Bronchus fibroblast of lung (primary cell): ENCODE results near the gene ZWILCH.

GRCh38 chr15:65857864-65858566 lies 11.3 kb upstream of the RAB11A start:
- RAMPAGE, long total RNA, result no peak

DNA sequence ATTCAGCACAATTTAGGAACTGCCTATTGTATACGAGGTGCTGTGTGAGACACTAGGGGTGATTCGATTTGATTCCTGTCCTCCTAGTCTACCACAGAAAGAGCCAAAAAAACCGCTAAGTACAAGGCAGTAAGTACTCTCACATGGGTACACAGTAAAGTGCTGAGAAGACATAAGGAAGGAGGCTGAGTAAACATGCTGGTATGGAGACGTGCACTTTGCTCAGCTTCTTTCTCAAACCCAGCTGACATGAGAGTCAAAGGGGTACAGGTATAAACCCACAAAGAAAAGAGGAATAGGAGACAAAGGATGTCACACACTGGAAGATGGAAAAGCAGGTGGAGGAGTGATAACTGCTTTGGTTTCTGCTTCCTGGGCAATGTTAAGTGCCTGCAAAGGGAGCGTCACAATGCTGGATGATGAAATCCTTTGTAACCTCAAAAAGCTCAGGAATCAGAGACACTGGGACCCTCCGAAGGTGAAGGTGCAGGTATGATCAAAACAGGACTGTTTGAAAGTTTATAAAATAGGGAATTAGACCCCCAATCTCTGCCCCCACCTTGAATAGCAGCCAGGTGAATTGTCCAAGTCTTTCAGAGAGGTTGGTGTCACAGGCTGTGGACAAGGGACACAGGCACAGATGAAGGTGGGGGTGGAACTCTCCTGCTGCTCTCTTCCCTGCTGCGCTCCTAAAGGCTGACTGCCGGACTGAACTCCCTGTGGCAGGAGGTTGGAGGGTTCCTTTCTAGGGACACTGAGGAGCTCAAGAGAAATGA lies 101.8 kb downstream of the RAB11A start:
- RAMPAGE, long total RNA, result no peak

- RAMPAGE, long total RNA, result no peak
These were observed 112.8 kb downstream of the RAB11A start for GRCh38 chr15:65981814-65982765.

GRCh38 chr15:66294489-66294904 lies 1.1 kb downstream of the DIS3L start:
- RAMPAGE, long total RNA, result no peak

DNA sequence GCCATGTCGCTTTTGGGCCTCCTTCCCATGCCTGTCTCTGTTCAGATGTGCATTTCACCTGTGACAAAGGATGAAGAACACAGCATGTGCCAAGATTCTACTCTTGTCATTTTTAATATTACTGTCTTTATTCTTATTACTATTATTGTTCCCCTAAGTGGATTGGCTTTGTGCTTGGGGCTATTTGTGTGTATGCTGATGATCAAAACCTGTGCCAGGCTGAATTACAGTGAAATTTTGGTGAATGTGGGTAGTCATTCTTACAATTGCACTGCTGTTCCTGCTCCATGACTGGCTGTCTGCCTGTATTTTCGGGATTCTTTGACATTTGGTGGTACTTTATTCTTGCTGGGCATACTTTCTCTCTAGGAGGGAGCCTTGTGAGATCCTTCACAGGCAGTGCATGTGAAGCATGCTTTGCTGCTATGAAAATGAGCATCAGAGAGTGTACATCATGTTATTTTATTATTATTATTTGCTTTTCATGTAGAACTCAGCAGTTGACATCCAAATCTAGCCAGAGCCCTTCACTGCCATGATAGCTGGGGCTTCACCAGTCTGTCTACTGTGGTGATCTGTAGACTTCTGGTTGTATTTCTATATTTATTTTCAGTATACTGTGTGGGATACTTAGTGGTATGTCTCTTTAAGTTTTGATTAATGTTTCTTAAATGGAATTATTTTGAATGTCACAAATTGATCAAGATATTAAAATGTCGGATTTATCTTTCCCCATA lies 6.7 kb downstream of the SNAPC5 start:
- RAMPAGE, long total RNA, result no peak

- RAMPAGE, long total RNA, result no peak
These were observed 2.9 kb downstream of the RPL4 start for GRCh38 chr15:66501735-66502187.

GRCh38 chr15:66504986-66505823 lies at the start of gene ZWILCH:
ZWILCH (plus strand) TSS chr15:66505326.
- RAMPAGE, long total RNA, result no peak

DNA sequence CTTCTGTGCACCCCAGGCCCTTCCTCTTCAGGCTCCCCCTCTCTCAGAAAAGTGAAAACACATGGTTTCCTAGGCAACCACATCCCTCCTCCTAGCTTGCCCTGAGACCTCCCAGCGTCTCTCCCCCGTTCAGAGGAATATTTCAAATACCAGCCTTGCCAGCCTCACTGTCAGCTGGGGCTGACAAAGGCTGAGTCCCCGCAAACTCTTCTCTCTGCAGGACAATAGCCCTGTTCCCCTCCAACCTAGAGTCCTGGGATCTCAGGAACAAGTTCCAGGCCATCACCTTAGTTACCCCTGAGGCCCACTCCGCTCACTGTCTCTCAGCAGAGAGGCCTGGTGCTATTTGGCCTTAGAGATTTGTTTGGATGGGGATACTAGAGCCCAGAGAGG lies 44.6 kb upstream of the SMAD6 start:
- RAMPAGE, long total RNA, result no peak

- RAMPAGE, long total RNA, result no peak
These were observed 44.1 kb upstream of the SMAD6 start for GRCh38 chr15:66657856-66658457.

- RAMPAGE, long total RNA, result no peak
These were observed 39.6 kb upstream of the SMAD6 start for GRCh38 chr15:66662313-66662909.

DNA sequence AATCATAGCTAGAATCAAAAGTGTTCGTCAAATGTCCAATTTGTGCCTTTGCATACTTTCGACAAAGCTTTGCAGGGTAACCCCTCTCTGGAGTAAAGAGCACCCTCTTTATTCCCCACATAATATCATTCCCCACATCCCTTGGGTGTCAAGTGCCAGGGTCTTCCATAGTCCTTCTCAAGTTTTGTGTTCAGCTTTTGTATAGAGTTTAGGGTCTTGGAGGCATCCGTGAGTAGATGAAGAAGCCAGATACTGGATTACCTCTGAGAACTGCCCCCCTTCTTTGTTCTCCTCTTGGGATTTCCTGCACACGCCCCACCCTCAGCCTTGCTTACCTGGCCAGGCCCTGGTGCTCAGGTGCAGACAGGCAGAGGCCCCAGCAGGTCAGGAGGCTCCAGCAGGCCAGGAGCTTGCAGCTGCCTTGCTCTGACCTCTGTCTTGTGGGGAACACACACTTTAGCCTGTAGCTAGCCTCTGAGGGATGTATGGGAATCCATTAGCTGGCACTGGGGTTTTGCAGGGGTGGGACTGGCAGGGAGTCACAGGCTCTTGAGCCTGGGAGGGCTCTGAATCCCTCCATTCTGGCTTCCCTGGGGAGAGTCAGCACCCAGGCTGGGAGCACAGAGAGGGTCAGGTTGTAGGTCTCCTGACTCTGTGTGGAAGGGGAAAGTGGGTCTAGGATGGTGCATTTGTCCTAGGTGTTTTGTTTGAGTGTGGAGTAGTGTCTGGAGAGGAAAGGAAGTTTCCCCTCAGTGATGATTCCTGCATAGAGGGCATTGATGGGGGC lies 2.7 kb downstream of the SMAD6 start:
- RAMPAGE, long total RNA, result no peak

DNA sequence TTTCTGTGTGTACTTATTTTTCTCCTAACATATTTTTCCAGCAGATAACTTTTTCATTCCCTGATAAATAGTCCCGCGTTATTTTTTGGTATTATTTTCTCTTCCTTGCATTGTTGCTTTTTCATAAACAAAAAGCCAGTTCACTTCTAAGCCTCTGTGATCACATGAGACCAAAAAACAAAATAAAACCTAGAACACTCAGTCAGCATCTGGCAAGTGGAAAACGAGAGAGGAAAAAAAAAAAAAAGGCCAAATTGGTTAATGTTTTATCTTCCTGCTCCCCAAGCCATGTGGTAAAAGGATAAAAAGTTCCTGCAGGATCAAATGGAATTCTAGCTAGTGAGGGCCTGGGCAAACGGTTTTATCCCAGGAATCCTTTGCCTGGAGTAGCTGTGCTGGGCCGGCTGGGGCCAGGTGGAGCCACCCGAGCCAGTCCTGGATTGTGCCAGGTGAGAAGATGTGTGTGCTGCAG lies 13.1 kb downstream of the SMAD6 start:
- RAMPAGE, long total RNA, result no peak

GRCh38 chr15:66849822-66850490 lies 147.9 kb downstream of the SMAD6 start:
- RAMPAGE, long total RNA, result no peak

GRCh38 chr15:67049177-67050001 lies 16.0 kb upstream of the SMAD3 start:
- RAMPAGE, long total RNA, result no peak

GRCh38 chr15:67068031-67068669 lies 2.7 kb downstream of the SMAD3 start:
- RAMPAGE, long total RNA, result no peak

- RAMPAGE, long total RNA, result no peak
These were observed 21.2 kb downstream of the SMAD3 start for GRCh38 chr15:67086376-67087218.

DNA sequence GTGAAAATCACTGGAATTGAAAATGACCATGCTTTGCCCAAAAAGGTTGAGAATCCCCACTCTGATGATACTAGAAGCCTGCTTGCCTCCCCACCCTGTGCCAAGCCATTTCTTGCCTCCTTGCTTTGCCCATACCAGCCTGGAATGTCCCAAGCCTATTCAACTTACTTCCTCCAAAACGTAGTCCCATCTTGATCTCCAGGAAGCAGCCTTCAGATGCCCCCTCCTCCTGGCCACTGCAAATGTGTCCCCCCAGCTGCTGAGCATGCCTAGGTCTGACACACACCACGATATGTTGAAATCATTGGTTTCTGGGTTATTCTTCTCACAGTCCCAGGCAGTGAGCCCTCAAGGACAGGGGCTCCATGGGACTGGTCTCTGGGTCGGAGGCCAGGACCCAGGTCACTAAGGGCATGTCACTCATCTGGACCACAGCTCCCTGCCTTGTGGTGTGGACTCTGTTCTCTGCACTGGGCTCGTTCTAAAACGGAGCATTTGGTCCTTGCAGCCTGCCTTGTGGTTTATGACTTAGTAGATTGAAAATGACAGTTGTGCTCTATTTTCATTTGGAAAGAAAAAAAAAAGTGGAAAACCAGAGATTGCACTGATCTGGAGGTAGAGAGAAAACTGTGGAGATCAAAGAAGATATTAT lies 43.0 kb downstream of the SMAD3 start:
- RAMPAGE, long total RNA, result no peak

DNA sequence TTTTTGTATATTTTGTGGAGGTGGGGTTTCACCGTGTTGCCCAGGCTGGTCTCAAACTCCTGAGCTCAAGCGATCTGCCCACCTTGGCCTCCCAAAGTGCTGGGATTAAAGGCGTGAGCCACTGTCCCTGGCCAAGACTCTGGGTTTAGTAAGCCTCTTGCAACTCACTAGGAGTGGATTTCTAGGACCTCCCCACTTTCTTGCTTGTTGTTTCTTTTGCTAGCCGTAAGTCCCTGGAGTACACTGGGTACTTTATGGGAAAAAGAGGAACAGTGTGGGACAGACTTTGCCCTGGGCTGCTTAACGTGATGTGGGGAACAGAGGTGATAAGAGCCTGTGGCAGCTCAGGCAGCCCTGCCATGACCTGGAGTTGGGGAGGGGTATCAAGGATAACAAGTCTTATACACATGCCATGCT lies 54.6 kb downstream of the SMAD3 start:
- RAMPAGE, long total RNA, result no peak

- RAMPAGE, long total RNA, result no peak
These were observed 61.9 kb downstream of the SMAD3 start for GRCh38 chr15:67126994-67127910.

GRCh38 chr15:67130829-67131373 lies 65.5 kb downstream of the SMAD3 start:
- RAMPAGE, long total RNA, result no peak